SK-MEL-5 (cell line): Measurements from ENCODE around the genes ANXA10 and CBR4.

RAMPAGE:
- cytosol, long total RNA = no peak
- long total RNA = no peak
- nucleus, long total RNA = no peak
Observed at GRCh38 chr4:163558259-163559181, 64.0 kb downstream of the TMA16 start.

RAMPAGE:
- cytosol, long total RNA = no peak
- long total RNA = no peak
- nucleus, long total RNA = no peak
Observed at GRCh38 chr4:164197697-164197996, 186.2 kb downstream of the MARCHF1 start.

DNA sequence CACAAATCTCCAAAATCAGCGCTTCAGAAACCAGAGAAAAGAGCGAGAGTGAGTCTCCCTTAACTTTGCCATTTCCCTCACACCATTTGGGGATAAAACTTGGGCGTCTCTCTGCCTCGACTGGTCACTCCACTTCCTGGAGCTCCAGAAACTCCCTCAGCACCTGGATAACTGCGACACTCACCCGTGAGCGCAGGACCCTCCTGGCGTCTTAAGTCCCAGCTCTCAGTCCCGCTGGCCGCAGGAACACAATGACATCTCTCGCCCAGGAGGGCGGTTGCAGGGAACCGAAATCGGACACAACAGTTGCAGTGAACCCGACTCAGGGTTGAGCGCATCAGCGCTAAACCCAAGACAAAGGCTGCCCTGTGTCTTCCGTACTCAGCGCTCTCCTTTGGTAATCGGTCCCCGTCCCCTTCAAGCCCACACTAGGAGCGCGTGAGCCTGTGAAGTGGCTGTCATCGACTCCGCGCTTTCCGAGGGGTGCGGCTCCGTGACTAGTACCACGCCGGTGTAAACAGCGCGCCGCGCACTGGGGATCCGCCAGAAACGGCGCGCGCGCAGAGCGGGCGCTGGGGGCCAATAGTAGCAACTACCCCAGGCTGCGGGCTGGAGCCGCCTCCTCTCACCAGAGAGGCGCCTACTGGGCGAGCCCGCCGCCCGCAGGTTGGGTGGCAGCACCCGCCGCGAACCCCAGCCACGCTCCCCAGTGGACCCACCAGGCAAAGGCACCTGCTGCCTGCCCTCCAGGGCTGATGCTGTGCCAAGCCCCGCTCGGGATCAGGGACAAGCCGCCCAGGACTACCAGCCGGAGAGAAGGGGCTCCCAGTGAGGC lies 599 bp downstream of the MARCHF1 start:
RAMPAGE:
- cytosol, long total RNA = no peak
- long total RNA = no peak
- nucleus, long total RNA = no peak

RAMPAGE:
- cytosol, long total RNA = no peak
- long total RNA = no peak
- nucleus, long total RNA = no peak
Observed at GRCh38 chr4:165325465-165326230, 1.8 kb upstream of the MSMO1 start.

GRCh38 chr4:165328519-165328840 lies 1.0 kb downstream of the MSMO1 start:
RAMPAGE:
- cytosol, long total RNA = no peak
- long total RNA = no peak
- nucleus, long total RNA = no peak

DNA sequence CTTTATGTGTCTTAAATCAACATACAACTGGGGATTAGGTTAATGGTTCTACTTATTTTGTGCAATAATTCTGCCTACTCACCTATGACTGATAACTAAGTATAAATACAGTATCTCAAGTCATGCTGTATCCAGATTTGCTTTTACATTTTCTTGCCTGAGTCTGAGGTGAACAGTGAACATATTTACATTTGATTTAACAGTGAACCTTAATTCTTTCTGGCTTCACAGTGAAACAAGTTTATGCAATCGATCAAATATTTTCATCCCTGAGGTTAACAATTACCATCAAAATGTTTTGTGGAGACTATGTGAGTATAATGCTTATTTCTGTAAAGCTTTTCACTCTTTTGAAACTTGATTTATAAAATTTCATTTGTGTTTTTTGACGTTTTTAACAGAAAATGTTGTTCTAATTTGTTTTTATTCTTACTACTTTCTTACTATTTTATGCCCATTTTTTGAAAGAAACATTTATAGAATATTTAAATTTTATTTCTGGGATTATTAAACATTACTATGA lies at the start of gene ANXA10:
Gene ANXA10, plus strand, starts transcription at position 130 of the 523 bp plus-strand sequence.
RAMPAGE:
- cytosol, long total RNA = no peak
- long total RNA = no peak
- nucleus, long total RNA = no peak

GRCh38 chr4:168138228-168138588 lies 45.9 kb downstream of the ANXA10 start:
RAMPAGE:
- cytosol, long total RNA = no peak
- long total RNA = no peak
- nucleus, long total RNA = no peak

DNA sequence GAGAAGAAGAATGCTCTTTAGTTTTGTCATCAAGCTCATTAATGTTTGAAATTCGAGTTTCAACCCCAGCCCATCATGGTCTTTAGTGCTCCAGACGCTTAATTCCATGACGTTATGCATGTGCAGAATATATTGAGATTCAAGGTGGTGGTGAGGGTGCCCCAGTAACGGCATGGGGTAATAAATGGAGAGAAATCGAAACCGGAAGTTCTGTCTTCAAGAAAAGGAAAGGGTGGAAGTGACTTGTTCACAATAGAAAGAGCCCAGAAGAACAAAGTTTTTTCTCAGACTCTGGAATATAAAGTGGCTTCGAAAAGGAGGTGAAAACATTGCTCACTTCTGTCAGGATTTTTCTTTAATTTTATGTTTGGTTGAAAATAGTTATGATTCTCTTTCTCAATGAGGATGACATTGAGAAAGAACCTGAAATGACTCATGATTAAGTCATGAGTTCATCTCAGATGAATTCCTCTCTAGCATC lies 699 bp upstream of the DDX60L start:
RAMPAGE:
- cytosol, long total RNA = no peak
- long total RNA = no peak
- nucleus, long total RNA = no peak

GRCh38 chr4:168634102-168634845 lies 137.4 kb downstream of the PALLD start:
RAMPAGE:
- cytosol, long total RNA = no peak
- long total RNA = no peak
- nucleus, long total RNA = no peak

GRCh38 chr4:168735640-168736133 lies 238.8 kb downstream of the PALLD start:
RAMPAGE:
- cytosol, long total RNA = no peak
- long total RNA = no peak
- nucleus, long total RNA = no peak

RAMPAGE:
- cytosol, long total RNA = no peak
- long total RNA = no peak
- nucleus, long total RNA = no peak
Observed at GRCh38 chr4:168765593-168765984, 244.5 kb downstream of the CBR4 start.

GRCh38 chr4:168784839-168785602 lies 225.0 kb downstream of the CBR4 start:
RAMPAGE:
- cytosol, long total RNA = no peak
- long total RNA = no peak
- nucleus, long total RNA = no peak

GRCh38 chr4:168924255-168924620 lies 85.8 kb downstream of the CBR4 start:
RAMPAGE:
- cytosol, long total RNA = no peak
- long total RNA = no peak
- nucleus, long total RNA = no peak

DNA sequence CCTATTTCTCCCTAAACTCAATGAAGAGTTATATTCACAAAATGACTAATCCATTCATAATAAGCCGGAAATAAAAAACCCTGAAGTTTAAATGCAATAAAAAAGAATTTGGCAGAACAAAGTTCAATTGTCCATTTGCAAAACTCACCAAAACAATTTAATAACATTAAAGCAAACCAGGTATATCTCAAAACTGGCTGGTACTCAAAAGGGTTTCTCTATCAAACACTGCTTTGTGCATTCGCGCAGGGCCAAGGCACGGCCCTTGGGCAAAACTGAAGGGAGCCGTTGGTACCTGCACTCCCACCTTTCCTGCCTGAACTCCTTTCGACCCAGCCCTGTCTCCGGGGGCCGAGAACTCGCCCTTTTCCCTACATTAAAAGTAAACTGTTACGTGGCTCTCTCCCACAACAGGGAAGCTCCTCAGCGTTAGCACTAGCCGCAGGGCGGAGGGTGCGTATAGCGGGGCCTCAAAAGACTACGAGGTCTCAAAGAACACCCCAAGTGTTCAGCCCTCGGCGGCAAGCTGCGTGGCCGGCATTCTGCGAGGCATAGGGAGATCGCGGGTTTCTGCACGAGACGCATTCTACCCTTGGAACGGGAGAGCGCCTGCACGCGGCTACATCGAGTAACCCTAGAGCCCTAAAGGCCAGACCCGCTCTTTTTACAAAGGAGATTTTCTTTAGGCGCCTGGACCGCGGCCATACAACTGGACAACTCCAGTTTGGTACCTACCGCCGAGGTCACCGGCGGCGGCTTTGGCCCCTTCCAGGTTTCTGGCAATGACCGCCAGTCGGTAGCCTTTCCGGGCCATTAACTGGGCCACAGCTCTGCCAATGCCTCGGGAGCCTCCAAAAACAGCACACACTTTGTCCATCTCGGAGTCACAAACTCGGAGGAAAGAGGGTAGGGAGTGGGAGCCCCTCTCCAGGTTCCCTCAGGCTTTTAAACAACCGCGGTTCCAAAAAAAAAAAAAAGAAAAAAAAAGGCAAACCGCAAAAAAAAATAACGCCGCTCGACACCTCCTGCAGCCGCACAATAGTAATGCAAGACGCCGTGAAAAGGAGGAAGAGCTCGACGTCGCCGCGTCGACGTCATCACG lies at the start of gene CBR4:
Gene CBR4, minus strand, starts transcription at position 1,043 of the 1,102 bp plus-strand sequence.
RAMPAGE:
- cytosol, long total RNA = start-site peak on the minus strand centred at position 1,053 of the sequence, 36 bp wide, 363 and 396 reads in 2 replicates
- long total RNA = start-site peak on the minus strand centred at position 1,043 of the sequence, 16 bp wide, 96 and 132 reads in 2 replicates
- nucleus, long total RNA = start-site peak on the minus strand centred at position 1,052 of the sequence, 35 bp wide, 402 and 55 reads in 2 replicates

DNA sequence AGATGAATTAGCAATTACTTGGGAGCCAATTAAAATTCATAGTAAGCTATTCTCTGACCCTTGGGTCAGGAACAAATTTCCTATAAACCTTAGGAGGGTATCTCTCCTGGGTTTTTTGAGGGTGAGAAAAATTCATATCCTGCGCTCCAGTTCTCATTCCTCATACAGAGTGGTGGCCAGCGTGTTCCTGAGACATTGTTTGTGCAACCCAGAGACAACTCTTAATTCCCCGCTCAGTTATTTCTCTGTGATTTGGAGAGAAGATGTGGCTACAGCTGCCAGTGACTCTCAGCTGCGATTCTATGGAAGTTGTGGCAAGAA lies 37.9 kb upstream of the CBR4 start:
RAMPAGE:
- cytosol, long total RNA = no peak
- long total RNA = no peak
- nucleus, long total RNA = no peak

GRCh38 chr4:169268634-169269727 lies 1.8 kb downstream of the SH3RF1 start:
RAMPAGE:
- cytosol, long total RNA = no peak
- long total RNA = no peak
- nucleus, long total RNA = no peak

DNA sequence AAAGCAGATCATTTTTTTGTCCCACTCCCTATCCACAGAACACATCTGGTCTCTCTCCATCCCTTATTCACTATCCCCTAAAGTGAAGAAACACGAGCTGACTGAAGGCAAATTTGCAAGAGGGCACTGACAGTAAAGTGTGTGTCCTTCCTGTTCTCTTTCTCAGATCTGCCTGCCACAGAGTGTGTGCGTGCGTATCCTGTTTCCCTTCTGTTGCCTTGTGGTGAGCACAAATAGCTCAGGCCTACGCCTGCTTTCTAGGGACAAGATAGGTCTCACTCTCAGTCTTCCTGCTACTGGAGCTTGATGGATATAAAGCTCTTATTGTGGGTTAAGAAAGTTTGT lies 140.0 kb upstream of the SH3RF1 start:
RAMPAGE:
- cytosol, long total RNA = no peak
- long total RNA = no peak
- nucleus, long total RNA = no peak

RAMPAGE:
- cytosol, long total RNA = no peak
- long total RNA = no peak
- nucleus, long total RNA = no peak
Observed at GRCh38 chr4:169507434-169507908, 104.9 kb downstream of the NEK1 start.

DNA sequence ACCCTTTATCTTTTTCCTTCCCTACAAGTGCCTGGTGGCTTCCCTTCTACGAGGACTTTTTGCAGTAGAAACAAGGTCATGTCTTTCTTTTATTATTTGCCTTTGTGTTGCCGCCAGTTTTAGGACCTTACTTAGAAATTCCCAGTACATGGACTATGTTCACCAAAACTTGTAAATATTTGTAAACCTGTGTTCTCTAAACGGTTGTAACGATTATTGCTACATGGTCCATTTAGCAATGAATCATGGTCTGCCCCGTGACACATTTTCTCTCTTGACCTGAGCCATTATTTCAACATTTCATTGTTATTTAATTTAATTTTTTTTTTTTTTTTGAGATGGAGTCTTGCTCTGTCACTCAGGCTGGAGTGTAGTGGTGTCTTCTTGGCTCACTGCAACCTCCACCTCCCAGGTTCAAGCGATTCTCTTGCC lies 110.6 kb downstream of the MFAP3L start:
RAMPAGE:
- cytosol, long total RNA = no peak
- long total RNA = no peak
- nucleus, long total RNA = no peak

GRCh38 chr4:169942636-169942872 lies 83.6 kb downstream of the MFAP3L start:
RAMPAGE:
- cytosol, long total RNA = no peak
- long total RNA = no peak
- nucleus, long total RNA = no peak